ENCODE results near the gene CA10.

DNA sequence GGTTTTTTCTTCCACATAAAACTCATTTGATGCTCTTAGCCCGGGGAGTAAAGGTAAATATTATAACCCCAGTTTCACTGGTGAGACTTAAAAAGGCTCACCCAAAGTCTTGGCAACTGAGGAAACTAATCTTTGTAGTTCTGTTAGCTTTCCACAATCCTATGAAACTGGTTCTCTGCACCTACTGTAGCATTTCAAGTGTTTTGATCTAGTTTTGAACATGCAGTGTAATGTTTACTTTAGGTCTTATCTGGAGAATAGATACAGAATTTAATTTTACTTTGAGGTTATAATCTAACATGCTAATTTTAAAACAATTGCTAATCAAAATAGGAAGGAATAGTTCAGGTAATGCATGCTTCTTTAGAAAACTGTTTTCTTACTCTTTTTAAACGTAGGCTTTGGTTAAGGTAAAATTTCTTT lies 1.0 kb downstream of the LUC7L3 start:
- RRBS, result no CpG with 5 or more reads among the region's 2 CpGs

DNA sequence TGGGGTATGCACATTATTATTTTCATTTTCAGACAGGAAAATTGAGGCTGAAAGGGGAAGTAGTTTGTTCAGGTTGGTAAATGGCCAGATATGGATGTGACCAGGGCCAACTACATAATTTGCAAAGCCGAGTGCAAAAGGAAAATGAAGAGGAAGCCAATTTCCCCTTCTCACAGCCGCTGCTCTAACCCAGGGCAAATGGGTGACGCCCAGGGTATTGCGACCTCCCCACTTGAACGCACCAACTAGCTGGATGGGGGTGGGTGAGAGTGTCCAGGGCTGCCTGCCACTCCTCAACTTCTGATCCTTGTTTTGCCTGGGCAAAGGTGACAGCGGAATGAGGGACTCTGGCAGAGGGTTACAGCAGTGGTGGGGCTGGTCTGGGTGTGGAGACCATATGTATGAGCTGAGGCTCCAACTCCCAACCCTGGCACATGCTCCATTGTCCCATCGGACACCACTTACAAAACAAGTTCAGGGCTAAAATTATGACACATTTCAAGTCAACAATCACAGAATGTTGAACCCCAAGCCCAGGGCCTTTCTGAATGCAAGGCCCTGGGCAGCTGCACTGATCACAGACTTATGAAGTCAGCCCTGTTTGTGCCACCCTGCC lies 1.7 kb downstream of the ANKRD40CL start:
- RRBS, result no CpG with 5 or more reads among the region's 7 CpGs

- RRBS, result no CpG with 5 or more reads among the region's 9 CpGs
Measured at GRCh38 chr17:50807391-50807998, 27.9 kb upstream of the WFIKKN2 start.

DNA sequence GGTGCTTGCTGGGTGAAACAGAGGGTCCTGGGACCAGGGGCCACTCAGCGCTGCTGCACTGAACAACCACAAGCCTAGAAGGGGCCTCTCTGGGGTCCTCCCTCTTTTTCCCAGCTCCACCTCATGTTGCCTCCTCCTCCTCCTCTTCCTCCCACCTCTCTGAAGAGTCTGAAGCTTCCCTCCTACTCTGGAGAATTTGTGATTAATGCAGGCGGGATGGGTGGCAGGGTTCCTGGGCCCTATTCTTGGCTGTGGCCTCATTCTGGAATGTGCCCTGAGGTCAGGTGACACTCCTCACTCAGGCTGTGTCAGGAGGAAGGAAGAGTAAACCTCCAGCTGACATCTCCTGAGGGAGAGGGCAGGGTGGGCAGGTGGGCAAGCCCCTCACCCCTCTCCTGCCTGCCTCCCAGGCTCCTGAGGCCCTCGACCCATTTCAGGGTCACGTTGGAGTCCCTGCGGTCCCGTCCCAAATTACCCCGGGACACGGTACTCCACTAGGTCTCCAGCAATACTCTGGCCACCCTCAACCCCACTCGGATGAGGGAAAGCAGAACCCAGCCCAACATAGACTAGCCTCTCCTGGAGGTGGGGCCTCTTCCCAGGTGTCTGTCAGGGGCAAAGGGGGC lies 10.2 kb downstream of the WFIKKN2 start:
- RRBS, result no CpG with 5 or more reads among the region's 9 CpGs

DNA sequence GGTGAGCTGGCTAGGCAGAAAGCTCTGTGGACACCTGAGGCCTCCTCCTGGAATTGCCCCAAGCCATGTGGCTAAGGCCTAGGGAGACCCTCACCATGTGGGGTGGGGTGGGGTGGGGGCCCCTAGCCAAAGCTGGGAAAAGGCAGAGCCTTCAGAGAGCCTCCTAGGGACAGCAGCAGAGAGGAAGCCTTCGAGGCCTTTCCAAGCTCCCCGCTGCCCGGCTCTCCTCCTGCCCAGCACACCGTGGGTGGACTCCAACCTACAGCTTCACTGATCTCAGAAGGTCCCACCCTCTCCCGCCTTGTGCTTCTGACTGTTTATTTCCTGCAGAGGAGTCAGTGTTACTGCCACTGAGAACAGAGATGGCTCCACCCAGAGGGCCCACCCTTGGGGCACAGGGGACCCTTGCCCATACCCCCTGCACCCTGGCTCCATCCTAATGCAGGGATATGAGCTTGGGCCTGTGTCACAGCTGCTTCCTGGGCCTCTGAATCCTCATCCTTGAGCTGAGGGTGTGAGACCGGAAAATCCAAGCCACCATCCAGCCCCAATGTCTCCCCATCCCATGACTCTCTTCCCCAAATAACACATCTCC lies 52.7 kb upstream of the TOB1 start:
- RRBS, result no CpG with 5 or more reads among the region's 6 CpGs

DNA sequence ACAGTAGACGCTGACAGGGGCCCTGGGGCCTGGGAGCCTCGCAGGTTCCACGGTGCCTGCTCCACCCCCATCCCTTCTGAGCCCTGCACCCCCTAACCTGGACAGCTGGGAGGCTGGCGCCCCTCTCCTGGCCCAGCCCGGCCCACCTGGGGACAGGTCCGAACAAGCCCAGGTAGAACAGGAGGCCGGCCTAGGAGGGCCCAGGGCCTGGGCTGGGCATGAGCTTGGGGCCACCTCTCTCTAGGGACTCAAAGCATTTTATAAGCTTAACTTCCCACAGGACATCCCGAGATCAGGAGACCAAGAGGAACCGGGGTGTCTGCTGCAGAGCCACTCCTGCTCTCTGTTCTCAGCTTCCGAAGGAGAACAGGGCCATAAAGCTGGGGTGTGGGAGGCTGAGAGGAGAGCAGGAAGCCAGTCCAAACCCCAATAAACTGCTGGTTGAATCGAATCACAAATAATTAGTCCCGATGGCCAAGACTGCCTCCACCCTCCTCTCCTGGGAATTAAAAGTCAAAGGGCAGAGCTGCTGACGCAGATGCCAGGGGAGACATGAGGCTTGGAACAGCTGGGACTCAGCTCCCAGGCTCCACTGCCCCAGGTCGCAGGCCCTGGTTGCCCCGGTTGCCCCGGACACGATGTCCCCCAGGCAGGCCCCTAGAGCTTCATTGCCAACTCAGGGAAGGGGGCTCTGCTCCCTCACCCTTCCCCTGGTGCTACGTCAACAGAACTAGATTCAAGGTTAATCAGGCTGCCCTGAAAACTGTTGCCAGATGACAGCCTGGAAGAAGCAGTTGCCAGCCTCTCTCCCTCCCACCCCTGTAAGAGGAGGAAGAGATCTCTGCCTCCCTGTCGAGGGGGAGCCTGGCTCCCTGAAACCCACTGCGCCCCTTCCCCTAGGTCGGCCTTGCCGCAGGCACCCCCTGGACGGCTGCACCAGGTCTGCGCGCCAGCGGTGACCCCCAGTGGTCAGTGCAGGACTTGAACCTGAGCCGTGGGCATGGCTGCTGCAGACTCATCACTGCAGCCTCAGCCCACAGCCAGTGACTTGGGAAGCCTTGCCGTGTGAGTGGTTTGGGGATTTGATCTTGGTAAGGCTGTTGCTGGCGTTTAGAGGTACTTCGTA lies 83.8 kb upstream of the TOB1 start:
- RRBS, result 31% methylated on average over 2 of the region's 30 CpGs

DNA sequence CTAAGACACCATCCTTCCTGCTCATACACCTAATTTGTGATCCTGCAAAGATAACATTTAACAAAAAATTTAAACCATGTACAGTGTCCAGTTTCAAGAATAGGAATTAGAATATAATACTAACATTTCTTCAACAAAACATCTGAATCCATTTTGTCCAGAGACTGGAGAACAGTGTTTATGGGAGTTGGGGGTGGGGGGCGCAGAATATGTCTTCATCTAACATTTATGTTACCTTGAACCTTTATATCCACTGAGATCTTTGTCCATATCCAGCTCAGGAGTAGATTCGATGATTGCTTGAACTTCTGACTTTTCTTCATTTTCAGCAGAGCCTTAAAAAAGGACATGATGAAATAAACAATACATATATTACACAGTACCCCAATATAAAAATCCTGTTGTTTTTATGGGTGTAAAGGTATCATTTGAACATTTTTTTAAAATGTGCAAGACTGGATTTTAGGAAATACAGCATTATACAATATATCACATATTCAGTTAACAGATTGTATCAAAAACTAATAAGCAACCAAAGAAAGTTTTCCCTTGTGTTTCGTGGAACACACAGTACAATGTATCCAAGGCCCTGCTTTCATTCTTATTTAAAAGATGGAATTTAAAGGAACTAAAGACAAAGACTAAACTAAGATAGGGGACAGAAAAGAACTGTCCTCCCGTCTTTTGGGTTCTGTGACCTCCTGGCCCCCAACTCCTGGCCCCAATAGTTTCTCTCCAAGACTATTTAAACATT lies 100.6 kb downstream of the SPAG9 start:
- RRBS, result no CpG with 5 or more reads among the region's 4 CpGs

DNA sequence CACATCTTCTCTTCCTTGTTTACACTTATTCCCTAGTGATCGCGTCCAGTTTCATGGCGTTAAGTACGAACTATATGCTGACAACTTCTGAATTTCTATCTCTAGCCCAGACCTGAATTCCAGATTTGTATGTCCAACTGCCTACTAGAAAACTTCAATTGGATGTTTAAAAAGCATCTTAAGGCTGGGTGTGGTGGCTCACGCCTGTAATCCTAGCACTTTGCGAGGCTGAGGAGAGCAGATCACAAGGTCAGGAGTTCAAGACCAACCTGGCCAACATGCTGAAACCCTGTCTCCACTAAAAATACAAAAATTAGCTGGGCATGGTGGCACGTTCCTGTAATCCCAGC lies 40.3 kb downstream of the SPAG9 start:
- RRBS, result no CpG with 5 or more reads among the region's 7 CpGs

DNA sequence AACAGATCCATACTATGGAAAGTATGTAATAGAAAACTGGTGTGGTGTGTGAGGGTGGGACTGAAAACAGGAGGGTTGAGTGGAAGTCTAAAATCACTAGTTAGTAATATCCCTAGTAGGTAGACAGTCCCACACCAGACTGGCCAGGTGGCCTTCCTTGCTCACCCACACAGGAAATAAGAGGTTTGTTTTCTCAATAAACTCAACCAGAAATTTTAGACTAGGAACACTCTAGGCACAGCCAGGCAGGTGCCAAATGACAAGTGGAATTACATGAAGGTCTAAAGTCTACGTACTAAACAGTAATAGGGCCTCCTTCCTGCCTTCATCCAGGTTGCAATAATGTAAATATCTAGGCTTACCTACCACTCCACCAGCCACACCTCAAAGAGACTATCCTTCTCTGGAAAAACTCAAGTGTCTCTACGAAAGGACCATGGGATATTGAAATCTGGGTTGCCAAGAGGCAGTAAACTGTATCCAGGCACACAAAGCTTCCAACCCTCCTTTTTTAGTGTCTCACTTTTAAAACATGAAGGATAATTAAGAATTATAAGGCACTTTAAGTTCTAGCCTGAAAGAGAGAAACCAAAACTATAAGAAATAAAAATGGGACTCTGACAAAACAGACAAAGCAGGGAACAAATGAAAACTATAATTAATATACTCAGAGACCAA lies 26.8 kb downstream of the SPAG9 start:
- RRBS, result no CpG with 5 or more reads among the region's 2 CpGs

GRCh38 chr17:51122287-51122477 lies 1.5 kb upstream of the SPAG9 start:
- RRBS, result no CpG with 5 or more reads among the region's 4 CpGs

DNA sequence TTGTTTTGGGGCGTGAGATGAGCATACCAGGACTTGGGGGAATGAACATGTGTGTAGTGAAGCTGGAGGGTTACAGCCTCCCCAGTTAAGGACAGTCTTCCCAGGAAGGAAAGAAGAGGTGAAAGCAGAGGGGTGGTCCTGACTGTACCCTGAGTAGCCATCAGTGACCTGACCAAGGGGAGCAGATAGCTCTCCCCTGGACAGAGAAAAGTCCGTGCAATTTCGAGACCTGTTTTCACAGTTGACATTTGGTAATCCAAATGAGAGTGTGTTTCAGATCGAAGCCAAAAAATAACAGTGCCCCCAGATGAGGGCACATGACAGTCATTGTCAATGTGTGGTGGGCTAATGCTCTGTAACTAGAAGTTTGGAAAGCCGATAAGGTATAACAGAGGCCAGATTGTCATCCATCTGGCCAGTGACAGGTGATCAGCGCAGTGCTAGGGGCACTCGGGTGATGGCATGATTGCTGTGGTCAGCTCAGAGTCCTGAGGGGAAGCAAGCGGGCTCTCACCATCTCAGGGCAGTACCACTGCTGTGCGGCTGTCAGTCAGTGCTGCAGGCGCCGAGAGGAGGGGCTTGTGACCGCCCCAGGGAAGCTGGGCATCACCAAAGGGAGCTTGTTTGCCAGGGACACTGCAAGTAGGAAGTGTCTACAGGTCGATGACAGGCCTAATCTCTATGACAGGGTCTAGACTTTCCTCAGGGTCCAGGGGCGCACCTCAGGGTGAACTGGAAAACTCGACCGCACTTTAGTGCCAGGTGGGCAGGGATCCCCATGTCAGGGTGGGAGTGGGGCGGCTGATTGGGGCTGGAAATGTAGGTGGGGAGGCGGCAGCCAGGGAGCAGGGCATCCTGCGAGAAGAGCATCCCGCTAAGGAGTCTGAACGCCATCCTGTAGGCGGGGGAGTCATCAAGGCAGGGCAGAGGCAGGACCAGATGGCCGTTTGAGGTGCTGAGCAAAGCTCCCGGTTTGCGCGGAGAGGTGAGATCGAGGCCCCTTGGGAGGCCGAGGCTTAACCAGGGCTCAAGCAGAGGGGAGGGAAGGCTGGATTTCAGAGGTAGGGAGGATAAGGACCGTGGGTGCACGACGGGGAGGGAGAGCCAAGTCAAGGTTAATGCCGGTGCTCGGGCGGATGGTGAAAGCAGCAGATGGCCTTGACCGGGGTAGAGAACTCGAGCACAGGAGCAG lies 895 bp upstream of the NME2 start:
- RRBS, result no CpG with 5 or more reads among the region's 36 CpGs

GRCh38 chr17:52158183-52159320 lies at the start of gene CA10:
CA10 (minus strand) TSS chr17:52158714.
- RRBS, result 3% methylated on average over 25 of the region's 85 CpGs

GRCh38 chr17:55090163-55090605 lies 121.6 kb downstream of the STXBP4 start:
- RRBS, result no CpG with 5 or more reads among the region's 2 CpGs

DNA sequence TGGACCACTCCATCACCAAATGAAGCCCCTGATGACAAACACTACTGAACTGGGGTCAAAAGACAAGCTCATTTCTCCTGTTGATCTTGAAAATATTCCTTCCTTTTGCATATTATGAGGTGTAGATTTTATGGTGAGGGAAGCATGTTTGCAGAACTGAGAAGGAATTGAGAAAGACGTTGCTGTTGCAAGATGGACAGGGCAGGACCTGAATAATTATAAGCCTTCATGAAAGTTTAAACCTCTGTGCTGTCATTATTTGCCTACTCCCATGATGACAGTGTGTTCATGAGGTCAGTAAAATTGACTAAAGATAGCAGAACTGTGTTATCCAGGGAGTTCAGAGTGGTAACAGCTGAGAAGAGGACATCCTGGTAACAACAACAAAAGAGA lies 45.4 kb upstream of the HLF start:
- RRBS, result no CpG with 5 or more reads among the region's 1 CpG

- RRBS, result no CpG with 5 or more reads among the region's 3 CpGs
Measured at GRCh38 chr17:55238968-55239228, 25.9 kb upstream of the HLF start.

DNA sequence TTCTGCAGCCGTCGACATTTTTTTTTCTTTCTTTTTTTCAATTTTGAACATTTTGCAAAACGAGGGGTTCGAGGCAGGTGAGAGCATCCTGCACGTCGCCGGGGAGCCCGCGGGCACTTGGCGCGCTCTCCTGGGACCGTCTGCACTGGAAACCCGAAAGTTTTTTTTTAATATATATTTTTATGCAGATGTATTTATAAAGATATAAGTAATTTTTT lies 282 bp downstream of the HLF start:
- RRBS, result no CpG with 5 or more reads among the region's 13 CpGs

- RRBS, result no CpG with 5 or more reads among the region's 8 CpGs
Measured at GRCh38 chr17:55268779-55269649, 4.3 kb downstream of the HLF start.

- RRBS, result no CpG with 5 or more reads among the region's 14 CpGs
Measured at GRCh38 chr17:55273037-55274318, 8.7 kb downstream of the HLF start.

- RRBS, result no CpG with 5 or more reads among the region's 10 CpGs
Measured at GRCh38 chr17:55466467-55467169, 45.0 kb upstream of the MMD start.

All from epithelial cell of esophagus (primary cell).